Mammary microvascular endothelial cell (primary cell): Measurements from ENCODE around the gene SCUBE3.

GRCh38 chr6:33314841-33315546 is 1.1 kb upstream of the TAPBP start:
- RAMPAGE, long total RNA = no peak

- RAMPAGE, long total RNA = no peak
These were observed 15.5 kb upstream of the SMIM40 start for GRCh38 chr6:33344383-33345123.

DNA sequence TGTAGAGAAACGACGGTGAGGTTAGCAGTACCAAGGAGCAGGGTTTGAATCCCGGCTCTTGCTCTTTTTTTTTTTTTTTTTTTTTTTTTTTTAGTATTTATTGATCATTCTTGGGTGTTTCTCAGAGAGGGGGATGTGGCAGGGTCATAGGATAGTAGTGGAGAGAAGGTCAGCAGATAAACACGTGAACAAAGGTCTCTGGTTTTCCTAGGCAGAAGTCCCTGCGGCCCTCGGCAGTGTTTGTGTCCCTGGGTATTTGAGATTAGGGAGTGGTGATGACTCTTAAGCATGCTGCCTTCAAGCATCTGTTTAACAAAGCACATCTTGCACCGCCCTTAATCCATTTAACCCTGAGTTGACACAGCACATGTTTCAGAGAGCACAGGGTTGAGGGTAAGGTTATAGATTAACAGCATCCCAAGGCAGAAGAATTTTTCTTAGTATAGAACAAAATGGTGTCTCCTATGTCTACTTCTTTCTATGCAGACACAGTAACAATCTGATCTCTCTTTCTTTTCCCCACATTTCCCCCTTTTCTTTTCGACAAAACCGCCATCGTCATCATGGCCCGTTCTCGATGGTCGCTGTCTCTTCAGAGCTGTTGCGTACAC is 28.3 kb upstream of the SMIM40 start:
- RAMPAGE, long total RNA = no peak

DNA sequence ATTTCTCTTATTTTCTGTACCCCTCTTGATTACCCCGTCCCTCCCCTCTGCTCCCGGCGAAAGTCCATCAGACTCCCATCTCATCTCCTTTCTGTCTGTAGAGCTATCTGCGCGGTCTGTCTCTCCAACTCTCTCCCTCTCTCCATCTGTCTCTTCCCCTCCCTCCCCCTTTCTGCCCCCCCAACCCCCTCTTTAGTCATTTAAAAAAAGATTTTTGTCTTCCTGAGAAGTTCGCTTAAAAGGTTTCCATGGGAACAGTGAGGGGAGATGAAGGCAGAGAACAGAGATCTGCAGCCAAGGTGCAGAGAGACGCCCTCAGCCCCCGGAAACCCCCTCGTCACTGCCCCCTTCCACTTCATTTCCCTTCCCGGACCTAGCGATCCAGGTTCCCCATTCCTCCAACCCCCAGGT is 6.6 kb downstream of the SYNGAP1 start:
- RAMPAGE, long total RNA = no peak

DNA sequence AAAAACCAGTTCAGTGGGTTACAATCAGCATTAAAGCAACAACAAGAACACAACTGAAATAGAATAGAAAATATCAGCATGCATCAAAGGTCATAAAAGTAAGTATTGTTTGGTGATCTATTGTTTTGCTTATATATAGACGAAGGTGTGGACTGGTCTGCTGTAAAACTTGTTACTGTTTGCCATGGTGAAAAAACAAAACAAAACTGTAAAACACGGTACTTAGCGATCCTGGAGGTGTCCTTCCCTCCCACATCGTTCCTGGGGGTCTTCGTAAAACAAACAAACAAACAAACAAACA is 1.3 kb upstream of the ITPR3 start:
- RAMPAGE, long total RNA = no peak

GRCh38 chr6:33692584-33693157 is 18.8 kb downstream of the UQCC2 start:
- RAMPAGE, long total RNA = no peak

- RAMPAGE, long total RNA = no peak
These were observed 9.0 kb downstream of the LEMD2 start for GRCh38 chr6:33779650-33780529.

- RAMPAGE, long total RNA = no peak
These were observed 100.5 kb upstream of the MLN start for GRCh38 chr6:33904163-33904890.

DNA sequence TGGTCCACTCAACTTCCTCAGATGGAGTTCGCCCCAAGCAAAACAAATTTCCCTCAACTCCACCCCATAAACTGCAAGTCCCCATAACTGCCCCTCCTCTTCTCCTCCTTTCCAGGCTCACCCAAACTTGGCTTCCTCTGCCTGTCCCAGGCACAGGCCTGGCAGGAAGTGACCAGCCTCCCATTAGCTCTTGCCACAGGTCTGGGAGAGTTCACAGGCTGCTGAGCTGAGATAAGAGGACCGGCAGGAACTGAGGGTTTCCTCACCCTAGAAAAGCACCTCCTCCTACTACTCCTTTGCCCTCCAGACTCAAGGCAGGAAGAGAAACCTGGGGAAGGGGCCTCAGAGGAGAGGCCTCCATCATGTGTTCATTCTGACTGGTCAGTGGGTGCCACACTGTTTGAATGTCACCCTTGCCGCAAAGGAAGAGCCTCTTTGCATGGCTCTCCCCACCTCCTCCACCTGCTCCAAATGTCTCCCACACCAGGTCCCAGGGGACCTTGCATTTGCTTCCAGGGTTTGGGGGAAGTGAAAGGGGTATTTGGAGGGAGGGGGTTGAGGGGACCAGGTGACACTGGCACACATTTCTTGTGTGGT is 24.6 kb upstream of the SMIM29 start:
- RAMPAGE, long total RNA = no peak

GRCh38 chr6:34298842-34299146 is 50.0 kb upstream of the SMIM29 start:
- RAMPAGE, long total RNA = no peak

- RAMPAGE, long total RNA = no peak
These were observed 20.4 kb upstream of the SPDEF start for GRCh38 chr6:34576501-34576988.

DNA sequence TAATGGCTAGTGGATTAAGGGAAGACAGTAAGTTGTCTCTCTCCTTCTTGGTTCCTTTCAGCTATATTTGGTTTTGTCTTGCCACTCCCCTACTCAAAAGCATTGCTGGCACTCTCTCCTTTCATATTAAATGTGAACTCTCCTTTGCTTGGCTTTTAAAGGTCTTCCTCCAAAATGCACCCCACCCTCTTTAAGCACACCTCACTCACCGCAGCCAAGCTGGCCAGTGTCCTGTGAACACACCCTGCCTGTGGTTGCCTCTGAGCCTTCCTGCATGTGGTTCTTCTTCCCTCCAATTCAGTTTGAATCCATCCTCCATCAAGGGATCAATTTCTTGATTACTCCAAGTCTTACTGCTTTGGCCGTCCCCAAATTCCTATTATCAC is 41.5 kb upstream of the SPDEF start:
- RAMPAGE, long total RNA = no peak

GRCh38 chr6:34656065-34657082 is 40.2 kb downstream of the ILRUN start:
- RAMPAGE, long total RNA = no peak

- RAMPAGE, long total RNA = no peak
These were observed 28.9 kb downstream of the ILRUN start for GRCh38 chr6:34667593-34668061.

- RAMPAGE, long total RNA = no peak
These were observed 11.5 kb upstream of the SNRPC start for GRCh38 chr6:34745778-34746264.

GRCh38 chr6:34858799-34859482 is 28.9 kb downstream of the TAF11 start:
- RAMPAGE, long total RNA = no peak

DNA sequence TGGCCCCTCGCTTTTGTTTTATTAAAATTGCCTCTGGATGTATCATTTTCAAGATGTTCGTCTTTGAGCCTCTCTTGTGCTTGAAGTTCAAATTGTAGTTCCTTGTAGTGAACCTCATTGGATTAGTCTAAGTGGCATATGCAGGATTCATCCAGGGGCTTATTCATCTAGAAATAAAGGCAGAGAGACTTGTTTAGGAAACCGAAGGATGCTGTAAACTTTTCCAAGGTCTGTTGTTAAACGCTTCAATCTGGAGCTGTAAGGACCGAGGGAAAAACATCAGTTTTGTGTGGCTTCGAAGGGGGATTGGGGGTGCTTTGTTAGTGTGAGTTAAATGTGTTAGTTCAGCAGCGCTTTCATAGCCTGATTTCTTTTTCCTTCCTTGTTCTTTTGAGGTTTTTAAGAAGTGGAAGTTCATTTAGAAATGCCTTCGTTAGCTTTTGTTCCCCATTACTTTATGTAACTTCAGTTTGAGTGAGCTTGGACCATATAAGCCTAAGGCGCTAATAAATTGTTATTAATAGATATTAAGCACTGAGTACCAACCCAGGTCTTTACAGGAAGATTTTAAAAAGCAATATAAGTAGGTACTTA is 1.4 kb downstream of the ANKS1A start:
- RAMPAGE, long total RNA = no peak

- RAMPAGE, long total RNA = no peak
These were observed 120.2 kb downstream of the TCP11 start for GRCh38 chr6:35020753-35021611.

DNA sequence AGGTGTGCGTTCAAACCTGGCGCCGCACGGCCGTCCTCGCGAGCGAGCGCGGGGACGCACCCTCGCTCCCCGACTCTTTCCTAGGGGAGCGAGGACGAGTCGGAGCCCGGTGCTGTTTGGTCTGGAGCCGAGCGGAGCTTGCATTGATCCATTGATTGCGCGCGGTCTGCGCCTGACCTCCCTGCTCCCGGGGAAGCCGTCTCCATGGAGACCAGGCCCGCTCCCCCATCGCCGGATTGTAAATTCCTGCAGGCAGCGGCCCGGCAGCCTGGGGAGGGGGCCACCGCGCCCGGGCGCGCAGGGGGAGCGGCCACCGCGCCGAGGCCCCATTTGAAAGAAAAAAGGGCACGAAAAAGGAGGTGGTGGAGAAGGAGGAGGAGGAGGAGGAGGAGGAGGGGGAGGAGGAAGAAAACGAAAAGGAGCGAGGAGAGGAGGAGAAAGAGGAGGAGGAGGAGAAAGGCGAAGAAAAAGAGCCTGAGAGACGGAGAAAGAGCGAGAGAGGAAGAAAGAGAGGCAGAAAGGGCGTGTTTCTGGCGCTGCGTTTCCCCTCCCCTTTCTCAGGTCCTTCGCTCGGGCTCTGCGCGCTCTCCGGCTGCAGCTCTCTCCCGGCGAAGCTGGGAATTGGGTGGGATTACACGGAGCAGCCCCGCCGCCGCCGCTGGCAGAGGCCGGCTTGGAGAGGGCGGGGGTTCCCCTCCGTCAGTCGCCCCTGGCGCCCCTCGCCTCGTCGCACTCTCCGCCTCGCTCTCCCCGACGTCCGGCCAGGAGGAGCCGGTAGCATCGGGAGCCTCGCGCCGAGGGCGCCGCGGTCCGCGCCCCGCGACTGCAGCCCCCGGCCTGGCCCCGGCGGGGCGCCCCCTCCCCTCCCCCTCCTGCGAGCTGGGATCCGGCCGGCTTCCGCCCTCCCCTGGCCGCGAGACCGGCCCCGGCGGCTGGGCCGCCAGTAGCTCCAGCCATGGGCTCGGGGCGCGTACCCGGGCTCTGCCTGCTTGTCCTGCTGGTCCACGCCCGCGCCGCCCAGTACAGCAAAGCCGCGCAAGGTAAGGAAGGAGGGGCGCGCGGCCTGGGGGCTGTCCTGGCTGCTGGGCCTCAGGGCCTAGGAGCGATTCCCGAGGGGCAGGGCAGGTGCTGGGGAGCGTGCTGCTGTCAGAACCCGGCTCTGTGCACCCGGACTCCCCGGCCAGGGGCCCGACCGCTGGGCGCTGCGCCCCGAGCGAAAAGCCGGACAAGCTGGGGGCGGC is at the start of gene SCUBE3:
SCUBE3 (plus strand) TSS at position 493 of the 1,241 bp plus-strand sequence.
- RAMPAGE, long total RNA = no peak

- RAMPAGE, long total RNA = no peak
These were observed 20.8 kb downstream of the SCUBE3 start for GRCh38 chr6:35234343-35235182.